Cerebral cortex (tissue), 2 donors: ENCODE measurements around a stretch of chr14.

DNA sequence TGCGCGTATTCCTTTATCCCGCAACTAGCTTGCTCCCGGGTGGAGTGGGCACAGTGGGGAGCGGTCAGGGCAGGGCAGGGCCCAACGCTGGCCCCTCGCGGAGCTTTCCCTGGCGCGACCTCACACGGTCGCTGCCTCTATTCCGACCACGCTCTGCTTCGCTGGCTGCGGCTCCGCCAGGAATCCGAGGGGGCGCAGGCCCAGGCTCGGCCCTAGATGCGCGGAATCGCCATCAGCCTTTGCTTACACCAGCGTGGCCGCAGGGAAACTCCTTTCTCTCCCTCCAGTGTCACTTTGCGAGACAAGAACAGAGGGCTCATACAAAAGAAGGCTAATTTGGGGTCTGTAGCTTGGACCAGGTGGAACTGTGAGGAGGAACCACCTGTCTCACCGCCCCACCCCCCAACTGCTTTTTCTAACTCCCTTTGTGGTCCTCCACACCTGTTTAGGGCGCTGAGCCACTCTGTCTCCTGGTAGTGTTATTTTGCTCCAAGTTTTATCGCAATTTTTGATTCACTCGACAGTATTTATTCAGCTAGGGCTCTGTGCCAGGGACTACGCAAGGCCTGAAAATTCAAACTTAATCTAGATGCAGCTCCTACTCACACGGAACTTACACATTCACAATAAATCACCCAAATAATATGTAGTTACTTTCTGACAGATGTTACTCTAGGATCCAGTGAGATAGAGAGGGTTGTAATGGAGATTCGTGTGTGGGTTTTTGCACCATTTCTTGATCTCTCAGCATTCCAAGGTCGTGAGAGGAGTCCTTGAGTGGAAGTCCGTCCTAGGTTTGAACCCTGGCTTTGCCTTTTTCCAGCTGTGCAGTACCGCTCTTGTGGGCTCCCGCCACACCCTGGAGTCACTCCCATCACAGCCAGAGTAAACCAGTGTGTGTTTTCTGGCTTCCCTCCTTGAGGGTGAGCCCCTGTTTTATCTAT lies 3.3 kb upstream of the NKX2-1 start:
- PRO-cap, 2 experiments: no peak in any of the 2 experiments

DNA sequence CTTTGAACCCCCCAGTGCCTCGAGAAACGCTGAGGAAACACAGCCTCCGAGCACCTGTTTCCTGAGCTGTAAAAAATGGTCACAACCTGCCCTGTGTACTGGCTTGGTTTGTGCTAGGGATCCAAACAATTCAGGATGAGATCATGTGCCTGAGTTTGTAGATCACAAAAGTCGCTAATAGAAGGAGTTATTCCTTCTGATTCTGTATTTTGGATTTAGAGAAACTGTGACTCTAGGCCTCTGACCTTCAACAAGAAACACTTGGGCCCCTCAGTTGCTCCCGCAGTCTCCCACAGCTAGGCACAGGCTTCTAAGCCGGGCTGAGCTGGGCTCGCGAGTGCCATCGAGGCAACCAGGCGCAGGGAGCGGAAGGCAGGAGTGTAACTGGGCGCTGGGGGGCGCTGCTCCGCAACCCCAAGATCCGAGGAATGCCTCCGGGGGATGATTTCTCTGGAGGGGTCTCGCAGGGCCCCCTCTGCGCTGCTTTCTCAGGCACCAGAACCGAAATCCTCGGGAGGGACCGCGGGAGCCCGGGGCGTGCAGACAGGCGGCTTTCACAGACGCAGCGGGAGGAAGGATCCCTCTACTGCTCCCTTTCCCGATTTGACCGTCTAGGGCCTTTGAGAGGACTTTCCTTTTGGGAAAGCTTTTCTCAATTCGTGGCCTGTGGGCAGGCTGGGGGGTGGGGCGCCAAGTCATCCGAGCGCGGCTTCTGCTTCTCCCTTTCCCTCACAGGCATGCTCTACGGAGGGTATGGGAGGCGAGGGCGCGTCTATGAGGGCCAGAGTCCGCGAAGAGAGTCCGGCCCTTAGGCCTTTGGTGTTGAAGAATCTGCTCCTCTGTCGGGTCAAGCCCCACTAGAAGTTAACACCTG lies 4.2 kb upstream of the NKX2-1 start:
- PRO-cap, 2 experiments: no peak in any of the 2 experiments

DNA sequence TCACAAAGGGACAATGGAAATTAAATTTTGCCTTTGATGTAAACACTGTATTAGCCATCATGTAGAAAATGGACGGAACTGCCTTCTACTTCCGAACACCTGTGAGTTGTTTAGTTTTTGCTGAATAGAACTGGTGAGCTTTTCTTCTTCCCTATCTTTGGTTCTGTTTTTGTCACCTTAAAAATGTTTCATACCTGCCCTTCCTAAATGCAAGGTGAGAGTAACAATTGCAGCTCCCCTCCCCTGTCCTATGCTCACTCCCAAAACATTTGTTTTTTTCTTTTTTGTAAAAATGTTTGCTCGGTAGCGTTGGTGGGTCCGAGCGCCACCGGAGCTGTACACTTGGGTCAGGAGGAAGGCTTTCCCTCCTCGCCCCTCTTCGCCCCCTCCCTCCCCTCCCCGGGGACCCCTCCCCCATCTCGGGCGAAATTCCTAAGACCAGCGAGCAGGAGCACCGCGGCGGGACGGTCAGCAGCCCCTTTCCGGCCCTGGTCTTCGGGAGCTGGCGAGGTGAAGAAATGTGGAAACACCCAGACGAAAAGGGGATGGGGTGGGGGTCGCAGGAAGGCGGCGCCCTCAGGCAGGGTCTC lies 7.4 kb downstream of the FOXA1 start:
- PRO-cap, 2 experiments: no peak in any of the 2 experiments

- PRO-cap, 2 experiments: no peak in any of the 2 experiments
Observed at GRCh38 chr14:37591529-37592255, 3.4 kb downstream of the FOXA1 start.

- PRO-cap, 2 experiments: no peak in any of the 2 experiments
Observed at GRCh38 chr14:37592256-37593105, 2.6 kb downstream of the FOXA1 start.

DNA sequence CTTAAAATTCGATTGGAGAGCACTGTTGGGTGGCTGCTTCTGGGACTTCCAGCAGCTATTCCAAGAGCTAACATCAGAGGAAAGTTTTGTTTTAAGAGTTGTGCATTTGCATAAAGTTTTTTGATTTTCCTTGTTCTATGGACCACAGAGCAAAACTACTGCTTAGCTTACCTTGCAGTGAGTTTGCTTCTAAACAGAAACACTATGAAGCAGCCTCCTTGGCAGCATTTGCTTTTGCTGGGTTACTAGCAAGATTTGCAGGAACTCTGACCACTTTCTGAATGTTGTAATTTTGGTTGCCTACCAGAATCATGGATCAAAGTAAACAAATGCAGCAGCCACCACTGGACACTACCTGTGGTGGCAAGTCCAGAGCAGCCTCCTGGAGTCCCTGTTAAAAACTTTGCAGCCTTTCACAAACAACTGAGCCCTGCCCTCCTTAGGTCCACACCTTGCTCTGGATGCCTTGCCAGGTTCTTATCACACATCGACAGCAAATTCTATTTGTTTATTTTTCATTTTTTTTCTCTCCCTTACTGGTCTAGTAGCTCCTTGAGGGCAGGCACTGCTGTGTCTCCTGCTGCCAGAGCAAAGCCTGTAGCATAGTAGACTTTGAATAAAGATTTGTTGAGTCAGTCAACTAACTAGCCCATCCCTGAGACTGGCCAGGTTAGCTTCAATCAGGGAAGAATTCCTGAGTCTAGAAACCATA lies 5.5 kb downstream of the TTC6 start:
- PRO-cap, 2 experiments: no peak in any of the 2 experiments

GRCh38 chr14:38194591-38195079 lies 13.1 kb upstream of the SSTR1 start:
- PRO-cap, 2 experiments: no peak in any of the 2 experiments

DNA sequence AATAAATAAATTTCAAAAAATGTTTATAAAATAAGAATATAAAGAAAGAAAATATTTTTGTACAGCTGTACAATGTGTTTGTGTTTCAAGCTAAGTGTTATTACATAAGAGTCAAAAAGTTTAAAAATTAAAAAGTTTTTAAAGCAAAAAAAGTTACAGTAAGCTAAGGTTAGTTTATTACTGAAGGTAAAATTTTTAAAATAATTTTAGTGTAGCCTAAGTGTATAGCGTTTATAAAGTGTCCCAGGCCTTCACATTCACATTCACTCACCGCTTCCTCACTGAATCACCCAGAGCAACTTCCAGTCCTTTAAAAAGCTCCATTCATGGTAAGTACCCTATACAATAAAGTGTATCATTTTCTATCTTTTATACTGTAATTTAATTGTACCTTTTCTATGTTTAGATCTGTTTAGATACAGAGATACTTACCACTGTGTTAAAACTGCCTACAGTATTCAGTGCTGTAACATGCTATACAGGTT lies 3.9 kb downstream of the CLEC14A start:
- PRO-cap, 2 experiments: no peak in any of the 2 experiments

GRCh38 chr14:39176467-39176699 lies 1.3 kb downstream of the PNN start:
- PRO-cap, 2 experiments: no peak in any of the 2 experiments

- PRO-cap, 2 experiments: no peak in any of the 2 experiments
Observed at GRCh38 chr14:39182921-39183924, 8.2 kb downstream of the PNN start.

GRCh38 chr14:39433147-39433592 lies 937 bp upstream of the FBXO33 start:
- PRO-cap, 2 experiments: no peak in any of the 2 experiments

DNA sequence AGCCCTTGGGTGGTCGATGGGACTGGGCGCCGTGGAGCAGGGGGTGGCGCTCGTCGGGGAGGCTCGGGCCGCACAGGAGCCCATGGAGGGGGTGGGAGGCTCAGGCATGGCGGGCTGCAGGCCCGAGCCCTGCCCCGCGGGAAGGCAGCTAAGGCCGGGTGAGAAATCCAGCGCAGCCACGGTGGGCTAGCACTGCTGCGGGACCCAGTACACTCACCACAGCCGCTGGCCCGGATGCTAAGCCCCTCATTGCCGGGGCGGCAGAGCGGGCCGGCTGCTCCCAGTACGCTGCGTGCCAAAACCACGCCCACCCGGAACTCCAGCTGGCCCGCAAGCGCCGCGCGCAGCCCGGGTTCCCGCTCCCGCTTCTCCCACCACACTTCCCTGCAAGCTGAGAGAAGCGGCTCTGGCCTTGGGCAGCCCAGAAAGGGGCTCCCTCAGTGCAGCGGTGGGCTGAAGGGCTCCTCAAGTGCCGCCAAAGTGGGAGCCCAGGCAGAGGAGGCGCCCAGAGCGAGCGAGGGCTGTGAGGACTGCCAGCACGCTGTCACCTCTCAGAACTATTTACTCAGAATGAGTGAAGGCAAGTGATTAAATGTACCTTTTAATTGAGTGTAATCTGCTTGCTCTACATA lies 976.9 kb upstream of the LRFN5 start:
- PRO-cap, 2 experiments: no peak in any of the 2 experiments

GRCh38 chr14:41988594-41989050 lies 381.9 kb downstream of the LRFN5 start:
- PRO-cap, 2 experiments: no peak in any of the 2 experiments

DNA sequence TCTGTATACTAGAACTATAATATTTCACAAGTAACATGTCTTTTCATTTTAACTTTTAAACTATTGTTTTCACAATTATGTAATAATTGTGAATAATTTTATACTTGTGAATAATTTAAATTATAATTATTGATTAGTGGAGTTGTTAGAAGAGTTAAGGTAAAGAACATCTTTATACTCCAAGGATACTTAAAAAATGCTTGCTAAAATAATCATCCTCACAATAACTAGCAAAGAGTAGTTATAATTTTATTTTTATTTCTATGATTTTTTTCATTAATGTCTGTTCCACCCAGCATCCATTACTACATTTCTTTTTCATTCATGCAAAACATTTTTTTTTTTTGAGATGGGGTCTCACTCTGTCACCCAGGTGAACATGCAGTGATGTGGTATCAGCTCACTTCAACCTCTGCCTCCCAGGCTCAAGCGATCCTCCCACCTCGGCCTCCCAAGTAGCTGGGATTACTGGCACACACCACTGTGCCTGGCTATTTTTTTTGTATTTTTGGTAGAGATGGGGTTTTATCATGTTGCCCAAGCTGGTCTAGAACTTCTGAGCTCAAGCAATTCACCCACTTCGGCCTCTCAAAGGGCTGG lies 807.7 kb downstream of the LRFN5 start:
- PRO-cap, 2 experiments: no peak in any of the 2 experiments

DNA sequence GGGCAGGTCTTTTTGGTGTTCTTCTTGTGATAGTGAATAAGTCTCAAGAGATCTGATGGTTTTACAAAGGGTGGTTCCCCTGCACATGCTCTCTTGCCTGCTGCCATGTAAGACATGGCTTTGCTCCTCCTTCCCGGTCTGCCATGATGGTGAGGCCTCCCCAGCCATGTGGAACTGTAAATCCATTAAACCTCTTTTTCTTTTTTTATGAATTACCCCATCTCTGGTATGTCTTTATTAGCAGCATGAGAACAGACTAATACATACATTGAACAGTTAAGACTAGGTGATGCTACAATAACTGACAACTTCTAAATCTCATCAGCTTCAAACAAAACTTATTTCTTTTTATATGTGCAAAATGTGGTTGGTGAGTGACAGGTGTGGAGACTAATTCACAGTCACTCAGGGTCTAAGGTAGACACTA lies 314.1 kb downstream of the FSCB start:
- PRO-cap, 2 experiments: no peak in any of the 2 experiments

- PRO-cap, 2 experiments: no peak in any of the 2 experiments
Observed at GRCh38 chr14:44898596-44898937, 1.5 kb downstream of the C14orf28 start.

GRCh38 chr14:45246719-45247132 lies 6.3 kb downstream of the MIS18BP1 start:
- PRO-cap, 2 experiments: no peak in any of the 2 experiments

GRCh38 chr14:45550833-45552156 lies 298.3 kb upstream of the MIS18BP1 start:
- PRO-cap, 2 experiments: no peak in any of the 2 experiments

GRCh38 chr14:47673834-47674849 lies 1.3 kb downstream of the MDGA2 start:
- PRO-cap, 2 experiments: peak in 1 of 2 experiments; most common plus-strand start chr14:47674314 (in 1); most common minus-strand start chr14:47674046 (in 1)

DNA sequence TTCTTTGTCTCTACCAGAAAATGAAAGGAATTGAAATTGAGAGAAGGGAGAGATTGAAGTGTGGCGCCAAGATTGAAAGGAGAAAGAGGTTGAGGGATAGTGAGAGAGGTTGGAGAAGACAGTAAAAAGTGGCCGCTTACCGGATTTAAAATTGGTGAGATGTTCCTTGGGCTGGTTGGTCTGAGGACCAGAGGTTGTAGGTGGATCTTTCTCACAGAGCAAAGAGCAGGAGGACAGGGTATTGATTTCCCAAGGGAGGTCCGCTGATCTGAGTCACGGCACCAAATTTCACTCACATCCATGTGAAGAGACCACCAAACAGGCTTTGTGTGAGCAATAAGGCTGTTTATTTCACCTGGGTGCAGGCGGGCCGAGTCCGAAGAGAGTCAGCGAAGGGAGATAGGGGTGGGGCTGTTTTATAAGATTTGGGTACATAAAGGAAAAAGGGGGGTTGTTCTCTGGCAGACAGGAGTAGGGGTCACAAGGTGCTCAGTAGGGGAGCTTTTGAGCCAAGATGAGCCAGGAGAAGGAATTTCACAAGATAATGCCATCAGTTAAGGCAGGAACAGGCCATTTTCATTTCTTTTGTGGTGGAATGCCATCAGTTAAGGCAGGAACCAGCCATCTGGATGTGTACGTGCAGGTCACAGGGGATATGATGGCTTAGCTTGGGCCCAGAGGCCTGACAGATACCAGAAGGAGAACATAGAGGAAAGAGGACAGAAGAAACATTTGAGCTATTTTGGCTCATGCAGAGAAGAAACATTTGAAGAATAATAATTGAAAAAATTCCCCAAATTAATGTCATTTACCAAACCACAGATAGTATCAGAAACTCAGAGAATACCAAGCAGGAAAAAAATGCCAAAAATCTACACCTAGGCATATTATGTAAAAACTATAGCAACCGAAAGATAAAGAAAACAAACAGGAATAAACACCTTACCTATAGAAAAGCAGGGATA lies 585.1 kb upstream of the MDGA2 start:
- PRO-cap, 2 experiments: no peak in any of the 2 experiments